Gallbladder (tissue), 1 donor: ENCODE measurements around the genes AGR2, AGR3 and AHR.

DNA sequence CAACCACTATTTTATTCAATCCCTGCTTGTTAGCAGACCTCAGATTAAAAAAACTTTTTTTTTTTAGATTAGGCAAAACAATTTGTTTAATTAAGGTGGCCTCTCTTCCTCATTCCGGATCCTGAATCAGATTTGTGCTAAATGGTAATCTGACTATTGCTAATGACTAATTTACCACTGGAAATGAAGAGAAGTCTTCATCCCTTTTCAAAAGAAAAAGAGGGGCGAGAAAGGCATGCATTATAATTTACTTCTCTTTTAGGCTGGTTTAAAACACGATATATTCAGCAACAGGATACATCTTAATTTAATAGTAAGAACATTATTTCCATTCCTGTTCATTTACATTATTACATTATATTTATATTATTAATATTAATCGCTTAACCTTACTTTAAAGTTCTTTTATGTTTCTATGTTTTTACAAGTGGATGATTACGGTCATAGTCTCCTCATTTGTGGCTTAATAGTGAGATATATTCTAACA lies 39.6 kb upstream of the DGKB start:
- PRO-cap = no peak

DNA sequence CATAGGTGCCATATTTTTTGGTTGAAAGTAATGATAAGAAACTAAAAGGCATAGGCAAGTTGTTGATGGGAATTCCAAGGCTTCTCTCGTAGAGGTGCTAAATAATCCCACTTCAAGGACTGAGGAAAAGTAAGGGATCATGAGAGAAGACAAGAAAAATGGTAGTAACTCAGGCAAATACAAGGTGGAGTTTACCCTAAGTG lies 23.9 kb downstream of the AGMO start:
- PRO-cap = no peak

DNA sequence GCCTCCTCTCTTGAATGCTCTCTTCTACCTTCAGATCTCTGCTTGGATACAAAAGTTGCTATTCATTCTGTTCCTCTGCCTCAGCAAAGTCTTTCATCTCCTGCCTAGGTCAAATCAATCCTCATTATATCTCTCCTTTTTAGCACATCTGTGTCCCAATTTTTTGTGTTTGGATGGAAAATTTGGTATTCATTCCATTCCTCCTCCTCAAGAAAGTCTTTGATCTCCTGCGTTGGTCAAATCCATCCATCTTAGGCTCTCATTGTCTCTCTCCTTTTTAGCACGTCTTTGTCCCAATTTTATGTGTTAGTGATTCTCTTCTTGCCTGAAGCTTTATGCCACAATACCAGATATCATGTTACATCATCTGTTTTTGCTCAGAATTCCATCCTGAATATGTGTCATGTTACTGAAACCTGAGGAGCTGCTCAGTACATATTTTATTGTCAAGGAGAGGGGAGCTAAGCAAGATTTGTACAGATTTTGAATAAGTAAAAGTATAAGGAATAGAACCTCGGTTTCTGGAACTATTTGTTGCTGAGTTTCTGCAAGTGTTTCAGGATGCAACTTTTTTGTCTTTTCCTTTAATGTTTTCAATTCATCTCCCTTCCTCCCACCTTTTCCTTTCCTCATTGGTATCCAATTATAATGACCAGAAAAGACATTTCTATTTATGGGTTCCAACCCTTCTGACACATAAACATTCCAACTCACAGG lies 292.0 kb downstream of the CRPPA start:
- PRO-cap = no peak

- PRO-cap = no peak
Measured at GRCh38 chr7:16648409-16648945, 2.5 kb downstream of the BZW2 start.

DNA sequence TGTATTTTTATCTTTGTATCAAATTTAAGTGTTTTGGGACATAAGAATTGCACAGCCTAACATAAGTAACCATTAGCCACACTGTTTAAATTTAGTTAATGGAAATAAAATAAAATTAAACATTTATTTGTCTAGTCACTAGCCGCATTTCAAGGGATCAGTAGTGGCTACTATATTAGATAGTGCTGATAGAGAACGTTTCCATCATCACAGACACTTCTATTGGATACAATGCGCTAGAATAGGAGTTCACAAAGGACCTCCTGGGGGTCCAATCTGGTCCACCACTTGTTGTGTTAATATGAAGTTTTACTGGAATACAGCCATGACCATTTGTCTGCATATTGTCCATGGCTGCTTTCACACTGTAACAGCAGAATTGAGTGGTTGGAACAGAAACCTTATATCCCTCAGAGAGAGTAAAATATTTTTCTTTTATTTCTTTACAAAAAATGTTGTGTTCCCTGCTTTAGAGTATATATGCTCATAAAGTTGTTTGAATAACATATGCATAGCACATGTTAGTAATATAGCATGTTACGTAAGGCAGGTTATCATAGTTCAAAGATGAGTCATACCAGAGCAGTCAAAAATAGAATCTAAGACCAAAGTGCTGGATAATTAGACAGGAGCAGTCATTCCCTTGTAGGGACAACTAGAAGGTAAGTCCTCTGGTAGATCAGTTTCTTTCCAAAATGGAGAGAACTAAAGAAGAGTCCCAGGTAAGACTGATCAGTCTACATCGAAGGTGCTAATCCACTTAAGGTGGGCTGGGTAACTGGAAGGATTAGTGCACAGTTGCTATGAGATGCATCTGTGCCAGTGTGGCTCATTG lies 14.8 kb downstream of the BZW2 start:
- PRO-cap = no peak

- PRO-cap = unidirectional peak, plus-strand start at chr7:16801363
Measured at GRCh38 chr7:16801200-16801612, 3.6 kb downstream of the AGR2 start.

DNA sequence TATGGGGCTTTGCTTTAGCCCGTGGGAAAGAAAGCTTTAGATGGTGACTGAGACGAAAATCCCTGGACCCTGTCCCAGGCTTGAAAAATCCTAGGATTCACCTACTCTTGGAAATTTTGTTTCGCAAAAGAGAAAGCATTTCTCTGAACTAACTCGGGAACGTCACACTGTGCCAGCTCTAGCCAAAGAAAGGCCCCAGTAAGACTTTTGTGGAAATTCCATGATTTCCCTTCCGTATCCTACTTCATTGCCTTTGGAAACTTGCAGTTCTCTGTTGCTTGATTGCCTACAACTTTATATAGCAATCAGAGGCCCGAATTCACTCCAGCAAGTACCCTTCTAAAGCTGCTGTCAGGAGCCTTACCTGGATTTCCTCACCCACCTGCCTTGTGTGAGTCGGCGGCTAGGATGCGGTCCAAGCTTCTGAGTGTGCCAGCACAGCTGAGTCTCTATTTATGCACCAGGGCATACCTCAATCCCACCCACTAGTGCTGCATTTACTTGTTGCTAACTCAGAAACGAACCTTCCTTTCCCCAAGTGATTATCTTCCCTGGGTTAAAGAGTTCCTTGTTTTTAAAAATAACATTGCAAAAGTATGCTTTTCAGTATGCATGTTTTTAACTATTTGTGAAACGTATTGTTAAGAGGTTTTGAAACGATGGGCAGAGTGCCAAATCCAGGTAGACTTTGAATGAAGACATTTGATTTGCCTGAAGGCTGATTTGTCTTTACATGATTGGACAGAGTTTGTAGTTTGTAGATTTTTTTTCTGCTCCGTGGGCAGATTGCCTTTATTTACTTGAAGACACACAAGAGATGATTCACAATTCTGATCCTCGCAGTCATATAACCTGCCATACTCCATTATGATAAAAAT lies at the start of gene AGR2:
AGR2 (minus strand) TSS at position 429 of the 878 bp plus-strand sequence.
- PRO-cap = unidirectional peak, minus-strand start at position 271 of the sequence; unidirectional peak, minus-strand start at position 425 of the sequence; unidirectional peak, plus-strand start at position 821 of the sequence

GRCh38 chr7:16815002-16815513 lies 10.3 kb upstream of the AGR2 start:
- PRO-cap = bidirectional peak, plus-strand start at chr7:16815313, minus-strand start at chr7:16815058

DNA sequence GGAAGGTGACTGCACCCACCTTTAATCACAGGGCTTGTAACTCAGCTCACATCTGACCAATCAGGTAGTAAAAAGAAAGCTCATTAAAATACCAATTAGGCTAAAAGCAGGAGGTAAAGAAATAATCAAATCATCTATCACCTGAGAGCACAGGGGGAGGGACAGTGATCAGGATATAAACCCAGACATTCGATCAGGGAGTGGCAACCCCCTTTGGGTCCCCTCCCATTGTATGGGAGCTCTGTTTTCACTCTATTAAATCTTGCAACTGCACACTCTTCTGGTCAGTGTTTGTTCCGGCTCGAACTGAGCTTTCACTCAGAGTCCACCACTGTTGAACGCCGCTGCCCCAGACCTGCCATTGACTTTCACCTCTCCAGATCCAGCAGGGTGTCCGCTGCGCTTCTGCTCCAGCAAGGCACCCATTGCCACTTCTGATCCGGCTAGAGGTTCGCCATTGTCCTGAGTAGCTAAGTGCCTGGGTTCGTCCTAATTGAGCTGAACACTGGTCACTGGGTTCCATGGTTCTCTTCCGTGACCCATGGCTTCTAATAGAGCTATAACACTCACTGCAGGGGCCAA lies 28.7 kb downstream of the AGR3 start:
- PRO-cap = unidirectional peak, minus-strand start at position 442 of the sequence

GRCh38 chr7:16881729-16882206 lies at the start of gene AGR3:
Gene AGR3, minus strand, starts transcription at chr7:16881983.
- PRO-cap = bidirectional peak, plus-strand start at chr7:16882119, minus-strand start at chr7:16881972

DNA sequence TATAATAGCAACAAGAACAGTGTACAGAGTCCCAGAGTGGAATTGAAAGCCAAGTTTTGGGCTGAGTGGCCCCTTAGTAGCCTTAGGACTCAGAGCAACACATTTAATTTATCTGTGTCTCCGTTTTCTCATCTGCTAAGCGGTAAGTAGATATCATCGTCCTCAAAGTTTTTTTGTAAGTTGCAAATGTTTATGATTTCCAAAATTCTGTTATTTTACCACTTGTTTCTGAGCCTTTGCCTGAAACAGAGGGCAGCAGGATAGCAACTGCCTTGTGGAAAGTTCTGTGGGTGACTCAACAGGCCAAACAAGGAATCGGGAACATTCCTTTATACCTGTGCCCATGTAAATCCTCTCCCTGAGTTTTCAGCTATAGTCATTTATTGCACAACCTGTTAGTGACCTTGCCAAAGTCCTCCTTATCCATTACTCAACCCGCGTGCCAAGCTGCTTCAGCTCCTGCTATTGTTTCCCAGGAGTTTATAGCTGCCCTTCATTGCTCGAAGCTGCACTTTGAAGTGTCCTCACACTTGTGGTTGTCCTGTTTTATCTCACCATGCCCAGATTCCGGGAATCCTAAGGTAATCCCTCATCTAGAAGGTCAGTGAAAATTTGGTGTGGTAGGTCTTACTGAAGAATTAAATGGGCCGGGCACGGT lies 199.1 kb upstream of the AHR start:
- PRO-cap = no peak

GRCh38 chr7:17298395-17299405 lies at the start of gene AHR:
Gene AHR, plus strand, starts transcription at chr7:17298652.
- PRO-cap = bidirectional peak, plus-strand start at chr7:17298652, minus-strand start at chr7:17298491; bidirectional peak, plus-strand start at chr7:17299227, minus-strand start at chr7:17298911; bidirectional peak, plus-strand start at chr7:17299457, minus-strand start at chr7:17299266

DNA sequence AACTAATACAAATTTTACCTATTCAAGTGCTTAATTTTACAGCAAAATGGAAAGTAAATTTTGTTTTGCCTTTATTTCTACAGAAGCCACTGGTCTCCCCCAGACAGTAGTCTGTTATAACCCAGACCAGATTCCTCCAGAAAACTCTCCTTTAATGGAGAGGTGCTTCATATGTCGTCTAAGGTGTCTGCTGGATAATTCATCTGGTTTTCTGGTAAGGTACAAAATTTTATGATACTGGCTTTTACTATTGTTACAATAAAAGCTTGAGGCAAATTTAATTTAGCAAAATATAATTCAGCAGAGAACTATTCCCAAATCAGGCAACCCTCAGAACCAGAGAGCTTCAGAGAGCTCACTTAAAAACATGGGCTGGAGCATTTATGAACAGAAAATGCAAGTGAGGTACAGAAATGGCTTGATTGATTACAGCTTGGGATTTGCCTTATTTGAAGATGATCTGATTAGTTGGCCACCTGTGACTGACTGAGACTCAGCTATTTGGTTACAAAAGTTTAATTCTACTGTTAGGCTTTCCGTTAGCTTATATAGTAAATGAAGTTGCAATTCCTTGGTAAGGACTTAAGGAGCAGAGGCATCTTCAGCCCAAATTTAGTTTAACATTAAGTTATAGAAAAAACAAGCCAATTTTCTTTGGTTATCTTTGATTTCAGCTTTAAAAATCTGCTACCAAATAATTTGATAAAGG lies 32.4 kb downstream of the AHR start:
- PRO-cap = no peak

DNA sequence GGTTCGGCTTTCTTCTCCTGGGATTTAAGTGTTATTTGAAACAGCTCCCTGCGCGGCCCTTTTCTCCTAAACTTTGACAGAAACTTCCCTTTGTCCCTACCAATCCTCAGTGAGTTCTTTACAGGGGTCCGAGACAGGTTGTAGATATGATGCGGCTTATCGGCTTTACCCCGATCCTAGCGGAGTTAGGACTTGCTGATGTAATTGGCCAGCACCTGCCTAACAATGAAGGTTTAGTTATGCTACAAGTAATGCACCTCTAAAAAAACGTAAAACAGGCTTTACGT lies 563 bp upstream of the SNX13 start:
- PRO-cap = no peak

DNA sequence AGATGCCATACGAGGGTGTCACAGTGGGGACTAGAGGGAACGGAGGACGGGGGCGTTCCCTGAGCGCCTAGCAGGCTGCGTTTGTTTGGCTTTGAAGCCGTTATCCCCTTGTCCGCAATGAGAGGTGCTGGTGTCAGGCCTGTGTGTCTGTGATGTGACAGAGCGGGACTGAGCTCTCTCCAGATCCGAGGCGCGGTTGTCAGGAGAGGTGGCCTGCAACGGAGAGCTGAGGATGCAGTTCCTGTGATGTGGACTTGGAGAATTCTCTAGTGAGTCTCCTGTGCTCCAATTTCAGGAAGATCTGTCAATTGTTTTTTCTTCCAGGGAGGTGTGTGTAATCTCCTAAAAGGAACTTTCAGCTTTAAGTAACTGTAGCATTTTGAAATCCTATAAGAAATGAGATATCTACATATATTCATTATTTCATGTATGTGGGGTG lies 60.1 kb upstream of the PRPS1L1 start:
- PRO-cap = no peak

GRCh38 chr7:18880776-18880975 lies 236.8 kb downstream of the TWIST1 start:
- PRO-cap = no peak

DNA sequence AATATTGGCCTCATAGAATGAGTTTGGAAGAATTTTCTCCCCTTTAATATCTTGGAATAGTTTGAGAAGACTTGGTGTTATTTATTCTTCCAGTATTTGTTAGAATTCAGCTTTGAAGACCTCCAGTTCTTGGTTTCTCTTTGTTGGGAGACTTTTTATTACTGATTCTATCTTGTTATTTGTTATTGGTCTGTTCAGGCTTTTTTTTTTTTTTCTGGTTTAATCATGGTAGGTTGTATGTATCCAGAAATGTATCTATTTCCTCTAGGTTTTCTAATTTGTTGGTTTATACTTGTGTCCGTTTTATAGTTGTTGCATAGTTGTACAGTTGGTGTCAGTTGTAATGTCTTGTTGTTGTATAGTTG lies 206.5 kb downstream of the TWIST1 start:
- PRO-cap = unidirectional peak, plus-strand start at position 70 of the sequence

GRCh38 chr7:19118079-19118725 lies 766 bp upstream of the TWIST1 start:
- PRO-cap = no peak

DNA sequence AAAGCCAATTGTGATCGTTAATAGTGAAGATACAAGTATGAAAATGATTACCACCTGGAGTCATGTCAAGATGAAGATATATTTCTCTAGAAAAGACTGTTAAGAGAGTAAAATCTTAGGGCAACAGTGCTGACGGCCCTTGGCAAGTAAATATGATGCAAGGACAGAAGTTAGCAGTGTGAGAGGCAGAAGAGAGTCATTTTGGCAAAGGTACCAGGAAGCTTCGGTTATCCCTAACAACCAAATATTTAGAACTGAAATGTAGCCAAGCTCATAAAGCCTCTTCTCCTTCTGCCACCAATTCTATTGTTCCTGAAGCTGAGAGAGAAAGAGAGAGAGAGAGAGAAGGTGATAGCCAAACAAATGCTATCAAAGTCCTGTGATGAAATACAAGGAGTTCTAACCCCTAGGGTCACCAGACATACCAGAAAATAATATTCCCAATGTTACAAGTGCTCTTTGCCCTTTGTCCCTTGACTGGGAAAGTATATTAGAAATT lies 109.6 kb downstream of the MACC1 start:
- PRO-cap = bidirectional peak, plus-strand start at position 321 of the sequence, minus-strand start at position 152 of the sequence

- PRO-cap = no peak
Measured at GRCh38 chr7:20197228-20197427, 20.1 kb downstream of the MACC1 start.